GM23338 (cell line): ENCODE results near the genes MIS18BP1 and LRR1.

DNA sequence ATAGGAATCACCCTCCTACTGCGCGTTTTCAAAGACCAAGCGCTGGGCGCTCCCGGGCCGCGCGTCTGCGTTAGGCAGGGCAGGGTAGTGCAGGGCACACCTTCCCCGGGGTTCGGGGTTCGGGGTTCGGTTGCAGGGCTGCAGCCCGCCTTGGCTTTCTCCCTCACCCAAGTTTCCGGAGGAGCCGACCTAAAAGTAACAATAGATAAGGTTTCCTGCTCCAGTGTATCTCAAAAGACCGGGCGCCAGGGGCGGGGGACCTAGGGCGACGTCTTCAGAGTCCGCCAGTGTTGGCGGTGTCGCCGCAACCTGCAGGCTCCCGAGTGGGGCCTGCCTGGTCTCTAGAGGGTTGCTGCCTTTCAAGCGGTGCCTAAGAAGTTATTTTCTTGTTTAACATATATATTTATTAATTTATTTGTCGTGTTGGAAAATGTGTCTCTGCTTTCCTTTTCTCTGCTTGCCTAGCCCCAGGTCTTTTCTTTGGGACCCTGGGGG, 3.8 kb downstream of the SSTR1 start:
- PRO-cap = no peak
- RAMPAGE, long total RNA = no peak

- PRO-cap = no peak
- RAMPAGE, long total RNA = no peak
Observed at GRCh38 chr14:38251979-38252463, 3.9 kb downstream of the CLEC14A start.

DNA sequence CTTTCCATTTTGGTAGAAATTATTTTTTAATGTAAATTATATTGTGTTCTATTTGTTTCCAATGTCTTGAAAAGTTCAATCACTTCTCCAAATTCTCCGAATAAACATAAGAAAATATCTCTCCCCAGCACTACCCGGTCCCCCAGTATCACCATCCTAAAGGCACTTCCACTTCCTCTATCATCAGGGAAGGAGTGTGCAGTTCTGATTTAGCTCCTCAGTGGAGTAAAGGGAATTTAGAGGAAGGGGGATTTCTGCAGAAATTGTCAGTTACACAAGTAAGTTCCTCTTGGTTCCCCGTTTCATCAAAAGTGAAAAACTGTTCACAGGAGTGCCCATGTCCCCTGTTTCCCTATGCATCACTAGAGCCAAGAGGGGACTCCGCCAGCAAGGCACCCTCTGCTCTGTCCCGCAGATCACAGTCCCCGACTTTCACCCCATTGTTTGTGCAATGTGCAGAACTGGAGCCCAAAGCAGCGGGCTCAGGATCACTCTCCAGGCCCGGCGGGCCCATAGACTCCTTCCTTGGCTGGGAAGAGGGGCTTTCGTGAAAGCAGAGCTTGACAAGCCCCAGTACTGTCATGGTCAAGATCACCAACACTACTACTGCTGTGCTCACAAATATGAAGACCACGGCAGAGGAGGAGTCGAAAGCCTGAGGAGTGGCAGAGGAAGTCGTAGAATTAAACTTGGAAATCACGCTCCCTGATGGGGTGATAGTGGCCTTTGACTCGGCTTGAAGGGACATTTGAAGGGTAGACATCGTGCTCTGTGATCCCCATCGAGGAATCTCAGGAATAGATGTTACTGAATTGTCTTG, 1.5 kb downstream of the CLEC14A start:
- PRO-cap = no peak
- RAMPAGE, long total RNA = no peak

GRCh38 chr14:38868407-38868759, 234.7 kb downstream of the SEC23A start:
- PRO-cap = no peak
- RAMPAGE, long total RNA = no peak

- PRO-cap = no peak
- RAMPAGE, long total RNA = no peak
Observed at GRCh38 chr14:38880878-38881288, 222.2 kb downstream of the SEC23A start.

- PRO-cap = no peak
- RAMPAGE, long total RNA = no peak
Observed at GRCh38 chr14:39184069-39184268, 8.9 kb downstream of the PNN start.

- PRO-cap = no peak
- RAMPAGE, long total RNA = no peak
Observed at GRCh38 chr14:39276860-39277252, 43.1 kb downstream of the MIA2 start.

- PRO-cap = no peak
- RAMPAGE, long total RNA = no peak
Observed at GRCh38 chr14:39416091-39416801, 16.0 kb downstream of the FBXO33 start.

GRCh38 chr14:40955187-40955521, 651.5 kb upstream of the LRFN5 start:
- PRO-cap = unidirectional peak, minus-strand start at chr14:40955325
- RAMPAGE, long total RNA = no peak

DNA sequence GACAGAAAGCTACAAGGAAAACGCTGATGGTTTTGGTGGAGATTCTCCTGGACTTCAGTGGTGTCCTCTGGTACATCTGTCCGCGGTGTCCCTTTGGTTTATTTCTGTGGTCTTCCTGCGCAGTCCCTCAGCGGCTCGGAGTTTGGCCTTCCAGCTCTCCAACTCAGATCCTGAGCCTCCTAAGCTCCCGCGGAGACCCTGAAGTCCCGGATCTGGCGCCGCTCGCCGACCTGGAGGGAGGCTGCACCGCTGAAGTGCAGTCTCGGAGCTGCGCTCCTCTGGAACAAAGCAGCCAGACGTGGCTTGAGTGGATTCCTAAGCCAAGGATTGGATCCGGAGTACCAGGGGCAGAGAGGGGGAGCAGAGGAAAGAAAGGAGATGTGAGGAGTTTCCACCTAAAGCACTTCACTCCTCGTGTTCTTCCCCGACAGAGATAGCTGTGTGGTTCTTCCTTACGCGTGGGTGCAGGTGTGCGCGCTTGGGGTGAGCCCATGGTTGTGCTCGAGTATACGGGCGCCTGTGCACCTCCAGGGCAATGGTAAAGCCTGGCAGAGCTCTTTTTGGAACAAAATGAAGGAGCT, 1.4 kb upstream of the LRFN5 start:
- PRO-cap = bidirectional peak, plus-strand start at position 259 of the sequence, minus-strand start at position 152 of the sequence
- RAMPAGE, long total RNA = no peak

DNA sequence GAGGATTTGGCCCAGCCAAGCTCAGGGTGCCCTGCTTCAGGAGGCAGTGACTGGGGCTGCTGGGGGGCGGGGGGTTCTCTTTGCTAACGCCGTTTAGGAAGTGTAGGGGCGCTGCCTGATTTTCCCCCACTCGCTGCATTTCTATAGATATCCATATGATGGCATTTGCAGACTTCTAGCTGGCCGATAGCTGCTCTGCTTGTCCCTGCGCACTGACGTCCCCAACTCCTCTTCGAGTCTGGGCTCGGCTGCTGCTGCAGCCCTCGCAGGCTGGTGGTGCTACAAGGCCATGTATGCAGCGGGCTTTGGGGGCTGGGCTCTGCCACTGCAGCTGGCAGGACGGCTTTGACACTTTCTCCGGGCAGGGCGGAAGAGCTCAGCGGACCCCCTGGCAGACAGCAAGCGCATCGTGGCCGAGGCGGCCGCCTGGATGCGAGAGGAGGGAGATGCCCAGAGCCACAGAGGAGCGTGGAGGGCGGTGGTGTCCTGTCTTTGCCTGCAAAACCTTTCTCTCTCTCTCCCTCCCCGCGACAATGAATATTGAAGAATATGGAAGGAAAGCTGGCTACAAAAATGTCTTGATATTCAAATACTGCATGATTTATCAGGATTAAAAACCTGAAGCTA, 3.2 kb downstream of the LRFN5 start:
- PRO-cap = bidirectional peak, plus-strand start at position 394 of the sequence, minus-strand start at position 240 of the sequence
- RAMPAGE, long total RNA = no peak

DNA sequence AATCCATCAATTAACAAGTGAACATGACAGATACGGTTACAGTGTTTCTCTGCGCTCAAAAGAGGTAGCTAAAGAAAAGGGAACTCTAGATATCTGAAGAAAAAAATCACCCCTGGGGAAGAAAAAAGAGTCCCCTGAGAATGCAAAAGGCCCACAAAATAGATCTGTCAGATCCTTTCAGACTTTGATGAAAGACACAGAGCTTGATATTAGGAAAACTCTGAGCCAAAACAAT, 422.0 kb downstream of the LRFN5 start:
- PRO-cap = no peak
- RAMPAGE, long total RNA = no peak

DNA sequence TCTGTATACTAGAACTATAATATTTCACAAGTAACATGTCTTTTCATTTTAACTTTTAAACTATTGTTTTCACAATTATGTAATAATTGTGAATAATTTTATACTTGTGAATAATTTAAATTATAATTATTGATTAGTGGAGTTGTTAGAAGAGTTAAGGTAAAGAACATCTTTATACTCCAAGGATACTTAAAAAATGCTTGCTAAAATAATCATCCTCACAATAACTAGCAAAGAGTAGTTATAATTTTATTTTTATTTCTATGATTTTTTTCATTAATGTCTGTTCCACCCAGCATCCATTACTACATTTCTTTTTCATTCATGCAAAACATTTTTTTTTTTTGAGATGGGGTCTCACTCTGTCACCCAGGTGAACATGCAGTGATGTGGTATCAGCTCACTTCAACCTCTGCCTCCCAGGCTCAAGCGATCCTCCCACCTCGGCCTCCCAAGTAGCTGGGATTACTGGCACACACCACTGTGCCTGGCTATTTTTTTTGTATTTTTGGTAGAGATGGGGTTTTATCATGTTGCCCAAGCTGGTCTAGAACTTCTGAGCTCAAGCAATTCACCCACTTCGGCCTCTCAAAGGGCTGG, 807.7 kb downstream of the LRFN5 start:
- PRO-cap = no peak
- RAMPAGE, long total RNA = no peak

- PRO-cap = no peak
- RAMPAGE, long total RNA = no peak
Observed at GRCh38 chr14:44193012-44193438, 314.1 kb downstream of the FSCB start.

GRCh38 chr14:44980709-44981367, 18.8 kb downstream of the TOGARAM1 start:
- PRO-cap = no peak
- RAMPAGE, long total RNA = no peak

- PRO-cap = bidirectional peak, plus-strand start at chr14:45253301, minus-strand start at chr14:45253195; bidirectional peak, plus-strand start at chr14:45253613, minus-strand start at chr14:45253524
- RAMPAGE, long total RNA = start-site peak on the minus strand at chr14:45253097-45253232, 594 and 84 reads in 2 replicates
Observed at GRCh38 chr14:45252899-45253722, at the start of gene MIS18BP1. Gene MIS18BP1, minus strand, starts transcription at chr14:45253202.

- PRO-cap = no peak
- RAMPAGE, long total RNA = no peak
Observed at GRCh38 chr14:45317532-45317953, 64.5 kb upstream of the MIS18BP1 start.

DNA sequence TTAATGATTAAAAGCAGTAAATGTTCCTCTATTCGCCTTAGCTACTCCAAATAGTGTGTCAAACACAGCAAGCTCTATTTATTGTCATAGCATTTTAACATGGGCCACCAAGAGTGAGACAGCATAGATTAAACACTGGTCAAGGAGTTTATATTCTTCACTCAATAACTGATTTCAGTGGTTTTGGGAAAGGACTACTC, 658.2 kb upstream of the MDGA2 start:
- PRO-cap = no peak
- RAMPAGE, long total RNA = no peak

- PRO-cap = bidirectional peak, plus-strand start at chr14:49598351, minus-strand start at chr14:49598243; bidirectional peak, plus-strand start at chr14:49599000, minus-strand start at chr14:49599170
- RAMPAGE, long total RNA = no peak
Observed at GRCh38 chr14:49598089-49599087, at the start of gene LRR1. Gene LRR1, plus strand, starts transcription at chr14:49598940.

DNA sequence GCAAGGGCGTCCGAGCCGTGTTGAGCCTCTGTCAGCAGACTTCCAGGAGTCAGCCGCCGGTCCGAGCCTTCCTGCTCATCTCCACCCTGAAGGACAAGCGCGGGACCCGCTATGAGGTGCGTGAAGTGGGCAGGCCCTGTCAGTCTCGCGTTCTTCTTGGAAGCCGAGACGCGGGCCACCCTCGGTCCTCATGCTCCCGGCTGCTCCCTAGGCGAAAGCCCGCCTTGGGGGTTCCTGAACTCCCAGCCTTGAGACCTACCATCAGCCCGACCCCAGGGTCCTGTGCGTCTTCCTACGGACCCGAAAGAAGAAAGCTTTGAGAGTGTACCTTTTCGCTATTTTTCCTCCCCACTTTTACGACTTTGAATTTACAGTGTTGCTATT, 340 bp downstream of the LRR1 start:
- PRO-cap = bidirectional peak, plus-strand start outside the sequence, minus-strand start at position 83 of the sequence
- RAMPAGE, long total RNA = no peak